GM23248 (cell line): ENCODE measurements around a stretch of chr3.

- RAMPAGE, long total RNA = no peak
Observed at GRCh38 chr3:150890181-150890899, 14.9 kb downstream of the MINDY4B start.

DNA sequence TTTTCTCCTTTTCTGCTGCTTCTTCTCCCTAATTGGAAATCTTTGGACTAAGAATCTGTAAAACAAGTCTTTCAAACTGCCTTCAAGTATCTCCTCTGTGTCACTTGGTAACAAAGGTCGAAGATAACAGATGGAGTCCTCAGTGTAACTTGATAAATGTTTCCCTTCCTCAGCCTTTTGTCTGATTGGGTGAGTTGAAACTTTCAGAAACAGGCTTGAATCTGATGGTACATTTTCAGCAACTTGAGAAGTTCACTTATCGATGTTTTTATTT lies 315 bp upstream of the CLRN1 start:
- RAMPAGE, long total RNA = no peak

- RAMPAGE, long total RNA = no peak
Observed at GRCh38 chr3:151101579-151101970, 16.1 kb downstream of the MED12L start.

GRCh38 chr3:152196783-152197139 lies 72.0 kb upstream of the MBNL1 start:
- RAMPAGE, long total RNA = no peak

DNA sequence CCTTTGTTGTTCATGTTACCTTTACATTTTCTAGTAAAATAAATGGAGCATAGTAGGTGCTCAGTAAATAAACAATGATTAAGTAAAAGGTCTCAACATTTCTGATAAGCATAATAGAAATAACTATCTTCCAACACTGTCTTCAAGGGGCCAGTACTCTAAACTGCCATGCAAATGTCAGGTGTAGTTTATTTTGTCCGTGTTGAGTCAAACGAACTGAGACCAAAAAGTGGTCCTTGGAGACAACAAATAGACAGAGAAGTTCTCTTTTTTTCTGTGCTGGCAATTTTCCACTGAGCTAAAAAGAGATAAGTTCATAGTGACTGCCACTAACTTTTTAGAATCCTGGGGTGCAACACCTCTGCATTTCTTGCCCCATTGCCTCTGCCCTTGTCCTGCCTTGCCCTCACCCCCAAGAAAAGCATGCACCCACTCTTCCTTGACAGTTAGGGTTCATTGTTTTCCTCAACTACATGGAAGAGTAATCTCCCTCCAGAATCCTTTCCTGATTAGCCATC lies 14.7 kb upstream of the MBNL1 start:
- RAMPAGE, long total RNA = no peak

GRCh38 chr3:152274125-152275324 lies 5.8 kb downstream of the MBNL1 start:
- RAMPAGE, long total RNA = no peak

DNA sequence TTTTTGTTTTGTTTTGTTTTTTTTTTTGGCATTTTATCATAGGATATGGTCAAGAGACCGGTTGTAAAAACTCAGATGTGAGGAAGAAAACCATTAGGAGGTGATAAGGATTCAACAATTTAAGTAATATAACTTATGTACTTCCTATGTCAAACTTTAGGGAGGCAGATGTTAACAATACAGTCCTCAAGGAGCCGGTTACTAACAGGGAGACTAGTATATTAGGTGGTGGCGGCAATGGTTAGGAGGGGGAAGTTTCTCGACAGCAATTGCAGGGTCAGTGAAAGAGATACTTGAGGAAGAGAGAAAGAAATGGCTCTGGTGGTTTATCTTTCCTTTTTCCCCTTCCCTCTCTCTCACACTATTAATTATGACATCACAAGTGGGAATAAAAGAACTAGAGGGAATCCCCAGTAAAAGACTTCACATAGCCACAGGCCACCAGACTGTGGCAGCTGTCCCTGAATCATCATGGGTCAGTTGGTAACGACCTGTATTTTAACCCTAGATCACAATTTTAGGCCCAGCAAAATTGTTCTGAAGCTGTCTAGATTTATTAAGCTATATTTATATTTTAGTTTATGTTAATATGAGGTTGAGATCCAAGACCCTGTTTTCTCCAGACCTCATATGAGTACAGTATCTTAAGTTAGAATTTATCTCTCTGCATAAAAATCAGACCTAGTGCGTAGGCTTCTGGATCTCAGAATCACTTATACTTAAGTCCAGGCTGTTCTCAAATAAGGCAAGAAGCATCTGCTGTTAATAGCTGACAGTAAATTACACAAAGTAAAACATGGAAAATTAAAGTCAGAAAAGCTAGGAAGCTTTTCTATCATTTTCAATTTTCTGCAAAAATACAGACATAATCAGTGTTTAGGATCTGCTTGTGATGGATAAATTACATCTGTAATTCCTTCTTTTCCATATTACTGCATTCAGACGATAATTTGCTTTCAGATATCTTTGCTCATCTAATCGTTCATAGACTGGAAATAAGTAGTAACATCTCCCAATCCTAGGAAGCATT lies 40.4 kb downstream of the MBNL1 start:
- RAMPAGE, long total RNA = no peak

DNA sequence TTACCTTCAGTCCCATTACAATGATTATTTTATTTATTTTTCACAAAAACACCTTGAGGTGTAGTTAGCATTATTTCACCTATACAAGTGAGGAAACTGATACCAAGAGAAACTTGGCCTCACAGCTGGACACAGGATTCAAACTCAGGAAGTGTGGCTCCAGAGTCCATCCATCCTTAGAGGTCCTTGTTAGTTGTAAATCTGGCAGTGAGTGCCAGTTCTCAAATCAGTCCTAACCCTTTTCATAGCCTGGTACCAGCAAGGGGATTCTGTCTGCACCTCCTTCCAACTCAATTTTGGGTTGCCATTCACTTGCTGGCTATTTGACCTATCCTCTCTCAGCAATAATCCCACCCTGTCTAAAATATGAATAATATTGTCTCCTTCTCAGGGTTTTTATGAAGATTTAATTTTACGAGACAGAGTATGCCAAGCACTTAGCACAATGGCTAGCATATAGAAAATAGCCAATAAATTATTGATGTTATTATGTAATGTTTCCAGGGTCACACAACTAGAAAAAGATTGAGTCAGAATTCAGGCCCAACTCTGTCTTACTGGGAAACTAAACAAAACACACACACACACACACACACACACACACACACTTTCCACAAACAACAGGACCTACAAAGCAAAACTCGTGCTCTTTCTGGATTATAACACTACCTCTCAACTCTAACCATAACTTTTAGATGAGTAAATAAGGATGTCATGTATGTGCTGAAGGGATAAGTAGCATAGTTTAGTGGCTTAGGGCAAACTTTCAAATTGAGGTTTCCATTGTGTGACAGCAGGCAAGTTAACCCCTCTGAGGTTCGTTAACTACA lies 73.5 kb downstream of the MBNL1 start:
- RAMPAGE, long total RNA = no peak

- RAMPAGE, long total RNA = no peak
Observed at GRCh38 chr3:152372505-152373620, 104.1 kb downstream of the MBNL1 start.

DNA sequence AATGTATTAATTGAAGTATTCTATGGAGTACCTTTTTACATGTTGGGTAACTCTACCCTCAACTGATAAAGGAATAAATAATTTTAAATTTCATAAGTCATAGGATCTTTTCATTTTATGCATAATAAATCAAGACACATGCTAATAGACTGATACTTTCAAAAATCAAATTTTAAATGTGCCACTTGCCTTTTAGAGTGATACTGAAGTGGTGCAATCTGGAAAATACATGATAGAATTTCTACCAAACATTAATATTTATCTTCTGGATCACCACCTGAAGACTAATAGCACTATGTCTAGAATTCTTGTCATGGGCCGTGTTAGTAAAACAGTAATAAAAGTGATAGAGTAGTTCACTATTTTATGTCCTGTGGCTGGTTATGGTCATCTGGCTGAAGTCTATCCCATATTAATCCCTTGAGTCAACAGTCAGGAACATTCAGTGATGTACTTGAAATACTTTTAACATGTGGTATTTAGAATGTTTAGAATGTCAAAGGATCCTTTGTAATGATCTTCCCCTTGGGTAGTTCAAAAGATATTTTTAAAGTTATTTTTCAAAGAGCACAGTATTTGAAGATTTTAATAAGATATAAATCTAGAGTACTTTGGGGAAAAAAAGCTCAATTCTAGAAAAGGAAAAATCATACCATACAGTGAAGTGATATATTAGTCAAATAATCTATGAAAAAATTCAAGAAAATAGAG lies 116.9 kb downstream of the MBNL1 start:
- RAMPAGE, long total RNA = no peak

DNA sequence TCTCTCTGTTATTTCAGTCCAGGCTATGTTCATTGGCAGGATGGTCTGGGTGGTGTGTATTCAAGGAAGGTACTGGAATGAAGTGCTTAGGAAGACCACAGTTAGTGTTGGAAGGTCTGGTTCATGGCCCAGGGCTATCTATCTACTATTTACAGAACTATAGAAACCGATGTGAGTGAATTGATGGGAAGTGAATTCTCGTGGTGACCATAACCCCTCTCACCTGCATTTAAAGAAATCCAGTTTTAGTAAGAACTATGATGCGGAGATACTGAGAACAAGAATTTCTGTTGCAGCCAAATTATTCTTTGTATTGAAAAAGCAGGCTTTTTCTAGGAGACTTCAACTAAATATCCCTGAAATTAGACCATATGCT lies 143.9 kb downstream of the MBNL1 start:
- RAMPAGE, long total RNA = no peak

GRCh38 chr3:152416748-152417482 lies 148.2 kb downstream of the MBNL1 start:
- RAMPAGE, long total RNA = no peak

GRCh38 chr3:153160308-153161299 lies 1.4 kb upstream of the RAP2B start:
- RAMPAGE, long total RNA = no peak

DNA sequence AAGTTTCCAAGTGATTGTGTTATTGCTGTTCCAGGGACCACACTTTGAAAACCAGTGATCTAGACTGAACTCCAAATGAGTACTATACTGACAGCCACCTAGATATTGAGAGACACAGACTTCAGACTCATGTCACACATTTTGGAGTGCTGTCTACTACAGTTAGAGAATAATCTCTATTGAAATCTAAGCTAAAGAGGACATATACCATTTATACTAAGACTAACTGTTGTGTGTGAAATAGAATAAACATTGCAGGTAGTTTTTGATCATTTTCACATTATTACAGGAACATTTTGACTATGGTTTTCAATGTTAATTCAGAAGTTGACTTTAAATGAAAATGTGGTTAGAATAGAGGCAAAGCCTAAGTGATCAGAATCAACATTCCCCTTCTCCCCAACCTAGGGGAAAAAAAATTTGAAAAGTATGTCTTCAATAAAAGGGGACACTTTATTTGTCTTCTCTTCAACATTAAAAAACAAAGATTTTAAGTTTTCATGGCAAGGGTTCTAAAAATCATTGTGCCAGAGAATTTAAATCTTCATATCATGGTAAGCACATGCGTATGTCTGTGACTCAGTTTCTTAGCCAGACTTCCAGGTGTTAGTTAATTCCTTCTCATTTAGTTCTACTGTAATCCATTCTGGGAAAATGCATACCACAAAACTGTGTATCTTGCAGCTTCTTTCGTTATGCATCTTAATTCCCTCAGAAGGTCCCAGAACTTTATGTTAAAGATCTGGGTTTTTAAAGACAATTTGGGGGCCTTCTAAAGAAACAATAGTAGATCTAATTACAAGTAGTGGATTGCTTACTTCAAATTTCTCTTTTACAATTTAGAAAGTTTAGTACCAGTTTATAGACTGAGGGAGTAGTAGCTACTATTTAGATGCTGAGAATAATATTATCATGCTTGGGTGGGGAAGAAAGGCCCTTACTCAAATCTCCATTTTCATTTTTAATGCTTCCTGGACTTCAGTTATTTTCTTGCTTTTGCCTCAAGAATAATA lies 5.7 kb downstream of the RAP2B start:
- RAMPAGE, long total RNA = no peak

DNA sequence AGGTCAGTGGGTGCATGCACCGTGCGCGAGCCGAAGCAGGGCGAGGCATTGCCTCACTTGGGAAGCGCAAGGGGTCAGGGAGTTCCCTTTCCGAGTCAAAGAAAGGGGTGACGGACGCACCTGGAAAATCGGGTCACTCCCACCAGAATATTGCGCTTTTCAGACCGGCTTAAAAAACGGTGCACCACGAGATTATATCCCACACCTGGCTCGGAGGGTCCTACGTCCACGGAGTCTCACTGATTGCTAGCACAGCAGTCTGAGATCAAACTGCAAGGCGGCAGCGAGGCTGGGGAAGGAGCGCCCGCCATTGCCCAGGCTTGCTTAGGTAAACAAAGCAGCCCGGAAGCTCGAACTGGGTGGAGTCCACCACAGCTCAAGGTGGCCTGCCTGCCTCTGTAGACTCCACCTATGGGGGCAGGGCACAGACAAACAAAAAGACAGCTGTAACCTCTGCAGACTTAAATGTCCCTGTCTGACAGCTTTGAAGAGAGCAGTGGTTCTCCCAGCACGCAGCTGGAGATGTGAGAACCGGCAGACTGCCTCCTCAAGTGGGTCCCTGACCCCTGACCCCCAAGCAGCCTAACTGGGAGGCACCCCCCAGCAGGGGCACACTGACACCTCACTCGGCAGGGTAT lies 344.6 kb downstream of the RAP2B start:
- RAMPAGE, long total RNA = no peak

DNA sequence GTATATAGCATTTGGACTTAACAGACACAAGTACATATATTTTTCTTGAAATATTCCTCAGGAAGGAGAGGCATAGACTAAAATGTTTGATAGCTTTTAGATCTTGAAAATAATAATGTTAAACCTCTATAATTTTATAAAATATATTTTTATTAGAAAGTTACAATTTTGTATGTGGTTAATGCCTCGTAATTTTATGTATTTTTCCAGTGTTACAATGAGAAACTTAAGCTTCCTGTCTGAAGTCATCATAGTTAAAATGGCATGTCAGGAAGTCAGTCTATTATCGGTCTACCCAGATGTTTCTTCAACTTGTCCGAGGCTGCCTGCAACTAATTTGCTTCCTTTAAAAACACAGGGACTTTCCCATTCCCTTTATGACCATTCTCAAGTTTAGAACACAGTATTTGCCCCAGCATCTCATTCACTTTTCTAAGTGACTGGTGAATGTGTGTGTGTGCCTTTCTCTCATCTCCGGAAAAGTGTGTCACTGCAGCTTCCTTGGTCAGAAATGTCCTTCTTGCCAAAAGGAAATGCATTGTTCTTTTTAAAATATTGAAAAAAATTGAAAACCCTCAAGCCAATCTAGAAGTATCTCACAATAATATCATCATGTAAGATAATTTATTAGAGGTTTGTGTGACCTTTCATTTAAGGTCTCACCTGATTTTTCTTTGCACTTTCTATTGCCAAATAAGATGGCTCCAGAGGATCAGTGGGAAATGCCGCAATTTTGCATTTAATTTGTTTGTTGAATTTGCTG lies 466.6 kb downstream of the RAP2B start:
- RAMPAGE, long total RNA = no peak

DNA sequence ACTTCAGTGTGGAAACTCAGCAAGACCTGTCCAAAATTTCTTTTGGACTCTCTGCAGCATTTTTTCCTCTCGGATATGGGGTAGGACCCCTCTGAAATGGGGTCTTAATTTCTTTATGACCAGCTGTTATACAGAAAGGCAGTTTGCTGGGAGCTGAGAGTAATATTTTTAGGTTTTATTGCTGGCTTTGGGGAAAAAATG lies 143.5 kb upstream of the ARHGEF26 start:
- RAMPAGE, long total RNA = no peak

DNA sequence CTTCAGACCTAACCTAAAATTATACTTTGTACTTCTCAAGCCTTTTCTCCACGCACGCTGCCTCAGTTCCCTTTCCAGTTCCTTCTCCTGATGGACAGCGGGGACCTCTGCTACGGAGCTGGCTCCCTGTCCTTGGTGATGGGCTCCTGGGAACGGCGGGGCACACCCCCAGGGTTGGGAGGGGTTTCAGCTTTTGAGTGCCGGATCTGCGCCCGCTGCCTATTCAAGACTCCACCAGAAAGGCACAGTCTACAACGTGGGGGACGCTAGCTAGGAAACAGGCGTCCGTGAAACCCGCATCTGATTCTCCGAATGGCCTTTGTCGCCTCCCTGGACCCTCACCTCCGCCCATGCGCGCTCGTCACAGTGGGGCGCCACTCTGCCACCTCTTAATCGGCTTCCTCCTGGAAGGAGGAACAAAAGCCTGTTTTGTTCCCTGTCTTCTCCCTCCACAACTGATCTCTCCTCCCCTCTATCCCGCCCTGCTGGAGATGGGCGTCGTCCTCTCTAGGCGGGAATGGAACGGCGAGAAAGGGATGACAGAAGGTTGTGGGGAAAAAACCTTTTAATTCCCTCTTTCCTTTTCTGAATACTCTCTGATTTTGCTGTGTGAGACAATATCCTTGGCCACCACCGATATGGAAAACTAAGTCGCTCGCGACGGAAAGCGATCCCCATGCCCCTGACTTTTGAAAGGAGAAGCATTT lies 2.1 kb downstream of the GPR149 start:
- RAMPAGE, long total RNA = no peak

DNA sequence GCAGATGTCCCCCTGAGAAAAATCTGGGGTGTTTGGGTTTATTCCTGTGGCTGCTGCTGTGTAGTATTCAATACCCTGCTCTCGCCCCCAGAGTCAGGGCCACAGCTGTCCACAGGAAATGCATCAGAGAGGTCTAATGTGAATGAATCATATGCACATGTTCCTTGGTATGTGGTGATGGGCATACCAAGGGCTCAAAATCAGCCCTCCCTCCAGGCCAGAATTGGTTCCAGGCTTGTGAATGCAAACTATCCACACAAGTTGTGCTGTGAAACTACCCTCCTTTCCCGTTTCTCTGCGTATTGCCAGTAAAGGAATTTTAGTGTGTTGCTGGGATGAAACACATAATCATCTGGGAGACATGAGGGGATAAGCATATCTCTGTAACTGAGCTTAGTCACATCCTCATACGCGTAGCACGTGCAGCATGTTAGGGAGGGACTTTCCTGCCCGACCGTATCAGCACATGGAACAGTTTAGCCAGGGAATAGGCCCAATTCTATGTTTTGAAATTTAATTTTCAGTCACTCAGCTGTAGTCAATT lies 9.2 kb upstream of the MME start:
- RAMPAGE, long total RNA = no peak

DNA sequence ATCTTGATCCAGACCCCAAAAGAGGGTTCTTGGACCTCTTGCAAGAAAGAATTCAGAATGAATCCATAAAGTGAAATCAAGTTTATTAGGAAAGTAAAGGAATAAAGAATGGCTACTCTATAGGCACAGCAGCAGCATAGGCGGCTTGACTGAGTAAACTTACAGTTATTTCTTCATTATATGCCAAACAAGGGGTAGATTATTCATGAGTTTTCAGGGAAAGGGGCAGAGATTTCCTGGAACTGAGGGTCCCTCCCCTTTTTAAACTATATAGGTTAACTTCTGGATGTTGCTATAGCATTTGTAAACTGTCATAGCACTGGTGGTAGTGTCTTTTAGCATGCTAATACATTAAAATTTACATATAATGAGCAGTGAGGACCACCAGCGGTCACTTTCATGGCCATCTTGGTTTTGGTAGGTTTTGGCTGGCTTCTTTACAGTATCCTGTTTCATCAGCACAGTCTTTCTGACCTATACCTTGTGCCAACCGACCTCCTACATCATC lies 3.5 kb upstream of the MME start:
- RAMPAGE, long total RNA = no peak